ENCODE results near the genes TMEM40 and RPL32.

- RRBS, result no CpG with 5 or more reads among the region's 8 CpGs
These were observed 51.0 kb downstream of the VGLL4 start for GRCh38 chr3:11592768-11593135.

- RRBS, result no CpG with 5 or more reads among the region's 8 CpGs
These were observed 19.5 kb downstream of the VGLL4 start for GRCh38 chr3:11624152-11624725.

GRCh38 chr3:11718300-11718931, 74.7 kb upstream of the VGLL4 start:
- RRBS, result no CpG with 5 or more reads among the region's 12 CpGs

GRCh38 chr3:12149333-12149882, 9.3 kb downstream of the TIMP4 start:
- RRBS, result no CpG with 5 or more reads among the region's 4 CpGs

GRCh38 chr3:12405734-12406425, 78.4 kb upstream of the TSEN2 start:
- RRBS, result no CpG with 5 or more reads among the region's 14 CpGs

DNA sequence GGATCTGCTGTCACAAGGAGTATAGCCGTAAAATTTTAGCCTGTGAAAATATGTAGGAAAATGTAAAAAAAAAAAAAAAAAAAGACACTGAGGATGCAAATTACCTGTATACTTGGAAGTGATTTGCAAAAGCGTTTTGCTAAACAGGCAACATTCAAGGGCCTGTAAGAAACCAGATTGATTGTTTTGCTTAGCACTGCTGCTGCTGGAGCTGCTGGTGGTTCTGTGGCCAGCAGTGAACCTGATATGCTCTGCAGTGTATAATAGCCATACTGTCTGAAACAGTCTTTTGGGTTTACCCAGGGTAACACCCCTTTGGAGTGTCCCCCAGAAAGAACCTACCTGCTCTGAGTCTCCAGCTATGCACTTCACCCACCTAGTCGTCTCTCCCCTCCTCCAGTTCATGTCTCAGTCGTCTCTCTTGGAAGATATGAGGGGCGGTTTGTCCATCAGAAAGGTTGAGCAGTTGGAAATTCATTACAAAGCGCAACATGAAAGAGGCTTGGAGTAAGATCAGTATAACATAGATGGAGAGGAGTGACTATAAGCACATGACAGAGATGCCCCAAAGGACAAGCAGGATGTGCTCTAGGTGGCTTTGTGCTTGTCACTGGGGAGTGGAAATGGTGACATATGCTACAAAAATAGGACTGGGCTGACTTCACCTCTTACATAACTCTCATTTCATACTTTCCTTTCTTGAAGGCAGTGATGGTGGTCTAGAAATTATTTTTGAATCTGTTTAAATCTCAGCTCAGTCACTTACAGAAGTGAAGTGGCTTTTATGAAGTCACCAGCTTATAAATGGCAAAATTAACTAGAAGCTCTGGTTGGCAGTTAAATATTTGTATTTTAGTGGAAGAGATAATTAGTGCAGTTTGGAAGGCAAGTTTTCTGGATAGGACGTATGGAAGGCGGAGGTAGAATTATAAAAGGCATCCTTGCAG, 3.8 kb downstream of the MKRN2 start:
- RRBS, result no CpG with 5 or more reads among the region's 8 CpGs

DNA sequence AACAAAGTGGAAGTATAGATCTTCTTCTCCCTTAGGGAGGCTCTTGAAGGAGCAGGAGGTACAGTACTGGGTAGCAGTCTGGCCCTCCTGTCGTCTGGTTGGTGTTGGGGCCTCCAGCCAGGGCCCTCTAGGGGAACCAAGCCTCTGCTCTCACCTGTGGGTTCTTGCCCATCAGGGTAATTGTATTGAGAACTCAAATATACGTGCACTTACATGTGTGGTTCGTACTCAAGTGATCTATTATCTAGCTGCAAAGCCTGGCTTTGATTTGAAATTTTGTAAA, 25.9 kb downstream of the MKRN2 start:
- RRBS, result no CpG with 5 or more reads among the region's 3 CpGs

- RRBS, result no CpG with 5 or more reads among the region's 7 CpGs
These were observed 37.9 kb downstream of the MKRN2 start for GRCh38 chr3:12594734-12595314.

GRCh38 chr3:12664409-12664660, 418 bp upstream of the RAF1 start:
- RRBS, result no CpG with 5 or more reads among the region's 9 CpGs

- RRBS, result no CpG with 5 or more reads among the region's 10 CpGs
These were observed at the start of gene TMEM40 for GRCh38 chr3:12759093-12759767. TMEM40 (minus strand) TSS chr3:12759259.

GRCh38 chr3:12768606-12769270, 9.7 kb upstream of the TMEM40 start:
- RRBS, result 92% methylated on average over 8 of the region's 44 CpGs

- RRBS, result no CpG with 5 or more reads among the region's 2 CpGs
These were observed 7.2 kb downstream of the RPL32 start for GRCh38 chr3:12834316-12834510.

GRCh38 chr3:12841418-12841758, at the start of gene RPL32:
RPL32 (minus strand) TSS chr3:12841565.
- RRBS, result no CpG with 5 or more reads among the region's 19 CpGs

- RRBS, result no CpG with 5 or more reads among the region's 13 CpGs
These were observed 26.6 kb upstream of the RPL32 start for GRCh38 chr3:12867962-12868380.

- RRBS, result 6% methylated on average over 14 of the region's 33 CpGs
These were observed 27.7 kb upstream of the RPL32 start for GRCh38 chr3:12868913-12869529.

- RRBS, result no CpG with 5 or more reads among the region's 14 CpGs
These were observed 29.7 kb upstream of the RPL32 start for GRCh38 chr3:12870934-12871622.

GRCh38 chr3:12881791-12882295, 40.5 kb upstream of the RPL32 start:
- RRBS, result 90% methylated on average over 3 of the region's 16 CpGs

GRCh38 chr3:12884039-12884801, 42.9 kb upstream of the RPL32 start:
- RRBS, result no CpG with 5 or more reads among the region's 18 CpGs

DNA sequence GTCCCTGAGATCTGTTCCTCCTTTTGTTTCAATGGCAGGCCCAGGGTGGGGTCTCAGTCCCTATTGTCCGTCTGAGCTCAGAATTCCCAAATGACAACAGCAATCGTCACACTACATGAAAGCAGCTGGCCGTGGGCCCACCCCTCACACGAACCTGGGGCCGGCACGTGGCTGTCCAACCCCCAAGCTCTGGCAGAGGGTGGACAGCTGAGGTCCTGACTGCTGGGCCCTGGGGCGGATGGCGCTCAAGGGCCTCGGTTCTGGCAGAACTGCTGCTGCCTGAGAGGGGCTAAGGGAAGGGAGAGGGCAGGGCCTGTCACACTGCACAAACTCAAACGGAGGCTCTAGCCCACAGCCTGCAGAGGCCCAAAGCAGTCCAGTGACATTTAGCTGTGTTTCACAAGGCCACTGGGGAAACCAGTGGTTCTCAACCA, 65.2 kb upstream of the RPL32 start:
- RRBS, result no CpG with 5 or more reads among the region's 10 CpGs

Data from mononuclear cell (primary cell).